MCF 10A (cell line): ENCODE results near the gene AKR1C3.

DNA sequence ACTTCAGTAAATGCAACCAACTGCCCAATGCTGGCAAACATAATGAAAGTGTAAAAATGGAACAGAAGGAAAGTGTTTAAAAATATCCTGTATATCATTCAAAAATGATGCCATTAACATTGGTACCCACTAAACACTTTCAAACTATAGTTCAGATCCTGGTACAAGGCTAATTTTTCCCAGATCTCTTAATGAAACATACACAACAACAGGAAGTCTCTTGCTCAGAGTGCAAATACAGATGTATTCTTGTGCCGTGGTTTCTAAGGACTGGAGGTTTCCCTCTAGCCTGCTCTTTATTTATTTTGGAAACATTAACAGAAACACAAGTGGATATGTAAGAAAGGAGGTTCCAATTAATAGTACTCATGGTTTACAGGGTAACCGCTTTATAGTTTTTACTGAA lies 176.1 kb upstream of the AKR1E2 start:
- PRO-cap = no peak
- RRBS = no CpG with 5 or more reads among the region's 2 CpGs

GRCh38 chr10:4661498-4662385 lies 164.3 kb upstream of the AKR1E2 start:
- PRO-cap = no peak
- RRBS = no CpG with 5 or more reads among the region's 17 CpGs

- PRO-cap = bidirectional peak, plus-strand start at chr10:4671531, minus-strand start at chr10:4671456; bidirectional peak, plus-strand start at chr10:4671779, minus-strand start at chr10:4671691
- RRBS = no CpG with 5 or more reads among the region's 9 CpGs
Observed at GRCh38 chr10:4671236-4671891, 154.6 kb upstream of the AKR1E2 start.

GRCh38 chr10:4672246-4672529 lies 153.8 kb upstream of the AKR1E2 start:
- PRO-cap = bidirectional peak, plus-strand start at chr10:4672403, minus-strand start at chr10:4672413

- PRO-cap = no peak
- RRBS = no CpG with 5 or more reads among the region's 1 CpG
Observed at GRCh38 chr10:4688641-4688963, 137.4 kb upstream of the AKR1E2 start.

- PRO-cap = no peak
- RRBS = no CpG with 5 or more reads among the region's 6 CpGs
Observed at GRCh38 chr10:4780555-4781128, 45.4 kb upstream of the AKR1E2 start.

- PRO-cap = bidirectional peak, plus-strand start at chr10:4826690, minus-strand start at chr10:4826625
- RRBS = 6% methylated on average over 11 of the region's 44 CpGs
Observed at GRCh38 chr10:4826411-4827151, 574 bp downstream of the AKR1E2 start.

GRCh38 chr10:4848356-4848928 lies 22.4 kb downstream of the AKR1E2 start:
- PRO-cap = no peak
- RRBS = no CpG with 5 or more reads among the region's 6 CpGs

- PRO-cap = no peak
- RRBS = no CpG with 5 or more reads among the region's 10 CpGs
Observed at GRCh38 chr10:4851653-4852435, 25.8 kb downstream of the AKR1E2 start.

GRCh38 chr10:4914133-4914899 lies 48.9 kb upstream of the AKR1C1 start:
- PRO-cap = no peak
- RRBS = no CpG with 5 or more reads among the region's 6 CpGs

DNA sequence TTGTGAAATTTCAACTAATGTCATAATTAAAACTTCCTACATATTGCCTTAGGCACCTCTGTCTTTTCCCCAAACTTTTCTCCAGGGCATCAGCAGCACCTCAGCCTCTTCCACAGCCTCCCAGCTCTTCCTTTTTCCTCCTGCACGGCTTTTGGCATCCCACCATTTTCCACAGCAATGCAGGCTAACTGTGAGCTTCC lies 6.0 kb upstream of the AKR1C1 start:
- PRO-cap = no peak
- RRBS = no CpG with 5 or more reads among the region's 1 CpG

- PRO-cap = no peak
- RRBS = no CpG with 5 or more reads among the region's 18 CpGs
Observed at GRCh38 chr10:4972401-4973112, 9.3 kb downstream of the AKR1C1 start.

DNA sequence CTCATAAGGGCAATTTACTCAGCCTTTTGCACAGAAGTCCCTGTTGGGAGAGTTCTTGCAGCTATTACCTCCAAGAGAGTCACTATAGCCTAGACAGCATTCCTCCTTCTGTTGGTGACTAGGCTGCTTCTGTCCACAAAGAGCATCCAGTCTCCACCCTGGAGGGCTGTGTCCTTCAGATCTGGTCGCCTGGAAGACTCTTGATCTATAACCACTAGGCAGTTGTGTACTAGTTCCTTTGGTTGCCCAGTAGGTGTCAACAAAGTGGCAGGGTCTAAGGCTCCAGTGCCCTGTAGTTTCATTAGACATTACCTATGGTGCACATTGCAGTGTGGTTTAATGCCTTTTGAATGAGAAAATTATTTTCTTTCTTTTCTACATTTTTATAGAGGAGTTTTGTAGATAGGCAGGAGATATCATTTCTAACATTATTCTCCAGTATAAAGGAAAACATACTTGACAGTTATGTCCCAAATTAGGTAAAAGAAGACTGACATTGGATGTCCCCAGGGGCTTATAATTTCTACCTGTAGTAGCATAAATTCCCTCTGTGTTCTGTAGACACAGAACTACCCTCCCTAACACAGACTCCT lies 11.4 kb upstream of the AKR1C2 start:
- PRO-cap = no peak
- RRBS = no CpG with 5 or more reads among the region's 1 CpG

DNA sequence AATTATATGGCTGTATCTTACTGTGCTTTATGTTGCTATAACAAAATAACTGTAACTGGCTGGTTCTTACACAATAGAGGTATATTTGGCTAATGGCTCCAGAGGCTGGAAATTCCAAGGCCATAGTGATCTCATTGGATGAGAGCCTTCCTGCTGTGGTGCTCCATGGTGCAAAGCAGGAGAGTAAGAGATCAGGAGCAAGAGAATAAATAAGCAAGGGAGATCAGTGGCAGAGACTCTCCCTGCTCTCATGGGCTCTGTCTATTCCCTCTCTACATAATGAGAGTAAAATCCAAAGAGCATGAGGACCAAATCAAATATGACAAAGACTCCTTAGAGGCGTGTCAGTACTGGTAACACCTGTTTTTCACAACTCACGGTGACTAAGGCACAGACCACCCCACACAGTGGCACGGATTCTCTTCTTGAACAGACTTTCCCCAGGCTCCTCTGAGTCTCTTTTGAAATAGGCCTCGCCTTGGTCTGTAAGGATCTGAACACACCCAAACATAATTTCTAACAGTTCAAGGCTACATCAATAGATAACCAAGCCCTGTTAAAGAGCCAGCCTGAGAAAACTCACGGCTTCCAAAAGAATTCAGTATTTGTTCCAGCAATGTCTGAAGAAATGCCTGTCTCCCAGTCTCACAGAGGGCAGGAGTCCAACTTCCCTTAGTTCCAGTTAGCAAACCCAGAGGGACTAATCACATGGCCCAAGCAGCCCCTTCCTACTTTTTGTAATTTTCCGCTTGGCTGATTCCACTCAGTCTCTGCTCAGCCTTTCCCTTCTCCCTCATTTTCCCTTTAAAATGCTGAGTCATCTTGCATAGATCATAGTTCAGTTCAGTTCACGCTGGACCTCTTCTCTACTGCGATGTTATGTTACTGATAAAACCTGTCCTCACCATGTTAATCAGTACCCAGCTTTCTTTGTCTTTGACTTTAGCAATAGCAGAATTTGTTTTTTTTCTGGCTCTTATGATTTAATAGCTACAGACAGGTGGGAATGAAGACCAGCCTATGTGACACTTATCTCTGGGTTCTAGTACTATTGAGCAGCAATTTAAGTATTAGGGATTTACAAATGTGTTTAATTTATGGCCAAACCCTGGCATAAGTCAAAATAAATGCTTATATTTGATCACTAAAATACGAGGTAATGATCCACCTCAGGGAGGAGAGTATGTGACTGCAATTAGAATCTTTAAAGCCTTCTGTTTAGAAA lies 22.7 kb upstream of the AKR1C3 start:
- PRO-cap = bidirectional peak, plus-strand start at position 403 of the sequence, minus-strand start at position 281 of the sequence; bidirectional peak, plus-strand start at position 520 of the sequence, minus-strand start at position 463 of the sequence; bidirectional peak, plus-strand start at position 846 of the sequence, minus-strand start at position 806 of the sequence
- RRBS = no CpG with 5 or more reads among the region's 9 CpGs

- PRO-cap = bidirectional peak, plus-strand start at chr10:5094380, minus-strand start at chr10:5094302; bidirectional peak, plus-strand start at chr10:5094683, minus-strand start at chr10:5094574
- RRBS = no CpG with 5 or more reads among the region's 12 CpGs
Observed at GRCh38 chr10:5093985-5095218, at the start of gene AKR1C3. Gene AKR1C3, plus strand, starts transcription at chr10:5094414.

- PRO-cap = no peak
- RRBS = no CpG with 5 or more reads among the region's 5 CpGs
Observed at GRCh38 chr10:5099270-5099767, 5.1 kb downstream of the AKR1C3 start.

DNA sequence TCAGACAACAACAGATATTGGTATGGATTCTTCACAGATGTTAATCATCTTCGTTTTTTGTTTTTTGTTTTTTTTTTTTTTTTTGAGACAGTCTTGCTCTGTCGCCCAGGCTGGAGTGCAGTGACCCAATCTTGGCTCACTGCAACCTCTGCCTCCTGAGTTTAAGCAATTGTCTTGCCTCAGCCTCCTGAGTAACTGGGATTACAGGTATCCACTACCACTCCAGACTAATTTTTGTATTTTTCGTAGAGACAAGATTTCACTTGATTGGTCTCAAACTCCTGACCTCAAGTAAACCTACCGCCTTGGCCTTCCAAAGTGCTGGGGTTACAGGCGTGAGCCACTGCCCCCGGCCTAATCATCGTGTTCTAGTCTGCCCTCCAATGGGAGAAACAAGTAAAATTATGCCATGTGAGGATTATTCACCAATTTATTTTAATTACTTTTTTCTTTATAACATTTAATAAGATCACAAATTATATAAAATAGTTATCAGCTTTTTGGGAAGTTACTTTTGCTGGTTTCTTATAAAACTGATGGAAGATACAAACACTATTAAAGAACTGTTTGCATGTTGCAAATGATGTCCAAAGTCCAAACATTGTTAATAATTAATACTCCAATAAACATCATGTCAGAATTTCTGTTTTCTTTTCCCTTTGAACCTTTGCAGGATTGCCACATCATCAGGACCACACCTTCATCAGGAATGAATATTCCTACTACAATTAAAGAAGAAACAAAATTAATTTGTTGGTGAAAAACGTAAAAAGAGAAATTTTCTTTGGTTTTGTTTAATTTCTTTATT lies 877 bp upstream of the AKR1C4 start:
- PRO-cap = no peak
- RRBS = no CpG with 5 or more reads among the region's 8 CpGs

GRCh38 chr10:5451293-5451965 lies 39.1 kb downstream of the NET1 start:
- PRO-cap = no peak
- RRBS = no CpG with 5 or more reads among the region's 7 CpGs

DNA sequence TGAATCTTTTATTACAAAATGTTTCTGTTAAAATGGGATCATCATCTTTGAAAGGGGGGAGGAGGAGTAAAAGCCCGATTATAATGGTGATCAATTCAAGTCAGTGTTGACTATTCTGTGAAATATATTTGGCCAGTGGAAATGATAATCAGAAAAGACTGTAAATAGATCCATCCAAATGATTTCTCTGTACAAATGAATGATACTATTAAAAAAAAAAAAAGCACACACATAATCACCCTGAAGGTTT lies 41.2 kb downstream of the CALML5 start:
- PRO-cap = no peak
- RRBS = no CpG with 5 or more reads among the region's 1 CpG

GRCh38 chr10:5546704-5547441 lies 22.1 kb downstream of the CALML3 start:
- PRO-cap = bidirectional peak, plus-strand start at chr10:5547158, minus-strand start at chr10:5546954
- RRBS = no CpG with 5 or more reads among the region's 9 CpGs